ENCODE results near the gene SPATA31A7.

- RRBS, 2 experiments: no CpG with 5 or more reads among the region's 8 CpGs
These were observed at the start of gene SPATA31A7 for GRCh38 chr9:61189652-61190188. Gene SPATA31A7, plus strand, starts transcription at chr9:61190036.

DNA sequence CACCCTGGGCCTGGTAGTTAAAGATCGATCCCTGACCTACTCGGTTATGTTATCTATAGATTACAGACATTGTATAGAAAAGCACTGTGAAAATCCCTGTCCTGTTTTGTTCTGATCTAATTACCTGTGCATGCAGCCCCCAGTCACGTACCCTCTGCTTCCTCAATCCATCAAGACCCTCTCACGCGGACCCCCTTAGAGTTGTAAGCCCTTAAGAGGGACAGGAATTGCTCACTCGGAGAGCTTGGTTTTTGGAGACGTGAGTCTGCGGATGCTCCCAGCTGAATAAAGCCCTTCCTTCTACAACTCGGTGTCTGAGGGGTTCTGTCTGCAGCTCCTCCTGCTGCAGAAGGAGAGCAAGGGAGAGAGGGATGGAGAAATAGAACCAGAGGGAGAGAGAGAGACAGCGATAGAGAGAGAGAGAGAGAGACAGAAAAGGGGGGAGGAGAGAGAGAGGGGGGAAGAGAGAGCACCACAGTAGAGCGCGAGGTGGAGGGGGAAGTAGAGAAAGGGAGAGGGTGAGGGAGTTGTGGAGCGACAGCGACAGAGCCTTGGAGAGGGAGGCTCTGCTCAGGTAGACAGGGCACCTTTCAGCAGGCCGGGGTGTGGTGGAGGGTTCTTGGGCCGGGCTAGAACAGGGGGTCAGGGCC, 1611.2 kb downstream of the SPATA31A7 start:
- RRBS, 2 experiments: no CpG with 5 or more reads among the region's 16 CpGs

GRCh38 chr9:62837984-62838935, 1648.4 kb downstream of the SPATA31A7 start:
- RRBS, 2 experiments: under 1 to 2% methylated on average over 7 of the region's 74 CpGs

GRCh38 chr9:62864456-62865157, 1674.8 kb downstream of the SPATA31A7 start:
- RRBS, 2 experiments: no CpG with 5 or more reads among the region's 26 CpGs

DNA sequence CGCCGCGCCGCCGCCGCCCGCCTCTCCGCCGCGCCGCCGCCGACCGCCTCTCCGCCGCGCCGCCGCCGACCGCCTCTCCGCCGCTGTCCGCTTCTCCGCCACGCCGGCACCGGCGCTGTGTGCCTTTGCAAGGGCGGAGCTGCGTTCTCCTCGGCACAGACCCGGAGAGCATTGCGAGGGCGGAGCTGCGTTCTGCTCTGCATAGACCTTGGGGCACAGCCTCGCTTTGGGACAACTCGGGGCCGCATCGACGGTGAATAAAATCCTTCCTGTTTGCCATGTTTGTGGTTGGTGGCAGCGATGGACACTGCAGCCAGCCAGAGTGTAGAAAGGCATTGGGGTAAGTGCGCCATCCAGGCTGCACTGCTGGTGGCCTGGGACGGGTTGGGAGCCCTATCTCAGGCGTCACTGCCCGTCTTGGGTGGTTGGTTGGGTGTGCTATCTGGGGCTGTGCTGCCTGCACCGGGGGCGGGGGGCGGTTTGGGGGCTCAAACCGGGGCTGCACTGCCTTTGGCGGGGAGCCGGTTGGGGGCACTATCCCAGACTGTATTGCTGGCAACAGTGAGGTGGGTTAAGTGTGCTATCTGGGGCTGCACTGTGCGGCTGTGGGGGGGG, 1899.5 kb downstream of the FOXD4L5 start:
- RRBS, 2 experiments: no CpG with 5 or more reads among the region's 53 CpGs

- RRBS, 2 experiments: 22 to 40% methylated on average over 4 of the region's 31 CpGs
These were observed 1471.9 kb downstream of the FOXD4L5 start for GRCh38 chr9:63813106-63813507.

DNA sequence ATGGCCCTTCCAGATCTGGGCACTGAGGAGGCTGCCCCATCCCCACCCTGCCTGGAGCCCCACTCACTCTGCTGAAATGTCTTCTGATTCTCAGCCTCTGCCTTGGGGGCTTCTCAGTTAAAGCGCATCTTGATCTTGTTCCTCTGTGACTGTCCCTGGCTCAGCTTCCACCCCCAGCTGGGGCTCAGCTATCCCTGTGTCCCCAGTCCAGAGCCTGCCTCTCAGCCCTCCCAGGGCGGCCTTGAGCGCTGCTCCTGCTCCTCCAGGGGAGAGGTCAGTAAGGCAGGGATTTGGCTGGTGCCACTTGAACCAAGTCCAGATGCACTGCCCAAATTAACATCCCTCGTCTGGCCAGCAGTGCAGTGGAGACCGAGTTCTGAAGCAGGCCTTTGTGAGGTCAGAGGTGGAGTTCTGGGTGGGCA, 141.1 kb downstream of the FOXD4L5 start:
- RRBS, 2 experiments: no CpG with 5 or more reads among the region's 5 CpGs

DNA sequence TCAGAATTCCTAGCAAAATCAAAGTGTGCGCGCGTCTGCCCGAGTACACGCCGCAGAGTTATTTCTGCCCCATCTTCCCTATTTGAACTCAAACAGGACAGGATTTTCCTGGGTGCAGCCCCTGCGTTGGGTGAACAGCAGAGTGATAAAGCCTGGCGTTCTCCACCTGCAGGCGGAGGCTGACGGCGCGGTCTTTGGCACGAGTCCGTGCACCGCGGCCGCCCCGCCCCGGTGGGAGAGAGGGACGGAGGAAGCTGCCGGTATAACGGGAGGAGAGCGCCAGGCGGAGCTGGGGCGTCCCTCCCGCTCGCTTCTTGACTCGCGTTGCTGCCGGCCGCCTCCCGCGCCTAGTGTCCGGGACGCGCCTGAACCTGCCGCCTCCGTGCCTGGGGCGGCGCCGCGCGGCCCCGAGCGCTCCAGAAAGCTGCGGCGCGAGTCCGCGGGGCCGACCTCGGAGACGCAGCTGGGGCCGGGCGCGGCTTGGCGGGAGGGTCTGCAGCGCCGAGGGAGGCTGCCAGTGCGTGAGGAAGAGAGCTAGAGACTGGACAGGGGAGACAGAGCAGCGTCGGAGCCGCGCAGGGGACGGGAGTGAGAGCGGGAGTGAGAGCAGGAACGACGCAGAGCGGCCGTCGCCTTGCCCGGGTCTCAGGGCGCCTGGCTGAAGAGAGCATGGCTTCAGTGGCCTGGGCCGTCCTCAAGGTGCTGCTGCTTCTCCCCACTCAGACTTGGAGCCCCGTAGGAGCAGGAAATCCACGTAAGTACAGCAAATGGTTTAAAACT, 66.7 kb upstream of the SPATA31A3 start:
- RRBS, 2 experiments: no CpG with 5 or more reads among the region's 76 CpGs

- RRBS, 2 experiments: no CpG with 5 or more reads among the region's 13 CpGs
These were observed 26.2 kb upstream of the ANKRD20A1 start for GRCh38 chr9:67832506-67832951.

DNA sequence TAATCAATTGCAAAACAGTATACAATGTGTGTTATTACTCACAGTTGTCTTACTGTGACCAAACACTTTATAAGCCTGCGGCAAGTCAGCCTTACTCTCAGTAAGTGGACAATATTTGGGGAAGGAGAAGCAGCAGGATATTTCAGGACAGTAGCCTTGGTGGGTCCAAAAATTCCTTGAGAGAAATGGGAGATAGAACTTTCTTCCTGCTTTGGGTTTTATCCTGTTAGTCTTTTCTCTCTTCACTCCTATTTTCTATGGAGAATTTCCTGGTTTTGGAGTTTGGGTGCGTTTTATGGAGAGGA, 824 bp upstream of the PGM5 start:
- RRBS, 2 experiments: no CpG with 5 or more reads among the region's 2 CpGs

GRCh38 chr9:68560146-68560530, 19.5 kb upstream of the TMEM252 start:
- RRBS, 2 experiments: no CpG with 5 or more reads among the region's 10 CpGs

- RRBS, 2 experiments: no CpG with 5 or more reads among the region's 9 CpGs
These were observed 455 bp upstream of the PABIR1 start for GRCh38 chr9:68779374-68779846.

DNA sequence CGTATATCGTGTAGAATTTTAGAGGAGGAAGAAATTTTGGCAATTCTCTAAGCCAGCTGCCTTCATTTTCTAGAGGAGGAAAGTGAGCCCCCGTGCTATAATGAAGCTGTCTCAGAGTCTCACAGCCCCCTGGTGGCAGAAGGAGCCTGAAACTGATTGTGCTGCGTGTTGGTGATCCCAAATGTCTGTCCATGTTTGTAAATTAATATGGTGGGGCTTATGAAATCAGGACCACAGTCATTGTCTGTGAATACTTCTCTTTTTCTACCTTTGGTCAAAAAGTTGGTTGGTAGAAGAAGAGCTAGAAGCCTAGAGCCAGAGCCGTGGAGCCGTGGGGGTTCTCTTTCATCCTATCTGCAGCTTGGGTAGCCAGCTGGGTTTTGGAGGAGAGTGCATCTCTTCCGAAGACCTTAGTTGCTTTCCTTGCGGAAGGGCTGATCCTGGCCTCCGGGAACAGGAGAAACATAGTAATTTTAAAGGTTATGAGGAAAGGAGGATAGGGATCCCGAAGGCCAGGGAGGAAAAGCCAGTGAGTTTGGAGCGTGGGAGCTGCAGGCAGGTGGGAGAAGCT, 65.3 kb downstream of the PABIR1 start:
- RRBS, 2 experiments: no CpG with 5 or more reads among the region's 11 CpGs

DNA sequence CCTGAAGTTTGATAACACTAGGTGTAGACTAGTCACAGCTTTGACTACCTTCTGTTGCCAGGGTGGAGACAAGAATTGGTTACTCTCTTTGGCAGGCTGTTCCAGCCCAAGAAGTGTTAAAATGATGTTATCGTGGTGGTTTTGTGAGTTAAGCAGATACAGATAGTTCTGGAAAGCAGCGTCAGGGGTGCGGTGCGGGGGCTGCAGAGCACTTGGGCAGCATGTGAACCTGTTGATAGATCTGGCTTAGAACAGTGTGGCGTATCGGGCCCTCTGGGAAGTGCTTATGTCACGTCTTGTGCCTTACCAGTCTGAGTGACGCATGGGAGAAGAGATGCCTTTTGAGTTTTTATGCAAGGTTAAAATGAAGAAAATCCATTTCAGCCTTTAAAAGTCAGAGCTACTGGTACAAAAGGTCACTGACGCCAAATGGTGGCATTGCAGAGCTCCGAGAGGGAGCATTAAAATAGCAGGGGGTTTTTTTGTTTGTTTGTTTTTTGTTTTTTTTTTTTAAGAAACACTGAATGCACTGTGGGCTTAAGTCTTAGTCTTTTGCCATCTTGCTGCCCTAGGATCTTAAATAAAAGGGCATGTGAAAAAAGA, 81.6 kb downstream of the PABIR1 start:
- RRBS, 2 experiments: no CpG with 5 or more reads among the region's 10 CpGs

- RRBS, 2 experiments: no CpG with 5 or more reads among the region's 7 CpGs
These were observed 79.2 kb downstream of the PRKACG start for GRCh38 chr9:68934695-68935046.

GRCh38 chr9:69178256-69179519, 4.6 kb downstream of the TJP2 start:
- RRBS, 2 experiments: no CpG with 5 or more reads among the region's 8 CpGs

- RRBS, 2 experiments: no CpG with 5 or more reads among the region's 3 CpGs
These were observed 18.1 kb downstream of the TJP2 start for GRCh38 chr9:69192182-69192587.

GRCh38 chr9:69741285-69741570, 18.6 kb downstream of the PTAR1 start:
- RRBS, 2 experiments: no CpG with 5 or more reads among the region's 1 CpG

DNA sequence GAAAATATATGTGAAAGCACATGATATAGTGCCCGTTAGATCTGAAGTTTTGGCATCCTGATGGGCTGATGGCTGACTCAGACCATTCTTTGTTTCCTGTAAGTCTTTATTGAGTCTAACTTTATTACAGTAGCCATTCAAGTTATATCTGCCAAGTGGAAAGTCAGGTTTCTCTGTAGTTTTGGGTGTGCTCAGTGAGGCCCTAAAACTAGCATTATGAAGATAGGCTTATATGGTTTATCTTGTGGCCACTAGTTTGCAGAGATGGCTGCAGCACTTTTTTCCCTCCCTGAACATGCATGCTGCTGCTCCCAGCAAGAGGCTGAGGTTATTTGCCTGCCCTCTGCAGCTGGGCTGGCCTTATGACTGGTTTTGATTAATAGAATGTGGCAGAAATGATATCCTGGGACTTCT, 46.6 kb downstream of the CFAP95 start:
- RRBS, 2 experiments: no CpG with 5 or more reads among the region's 1 CpG

- RRBS, 2 experiments: no CpG with 5 or more reads among the region's 2 CpGs
These were observed 53.3 kb upstream of the SMC5 start for GRCh38 chr9:70205385-70206007.